Omental fat pad (tissue), 4 donors: ENCODE results near the gene MOCS2.

DNA sequence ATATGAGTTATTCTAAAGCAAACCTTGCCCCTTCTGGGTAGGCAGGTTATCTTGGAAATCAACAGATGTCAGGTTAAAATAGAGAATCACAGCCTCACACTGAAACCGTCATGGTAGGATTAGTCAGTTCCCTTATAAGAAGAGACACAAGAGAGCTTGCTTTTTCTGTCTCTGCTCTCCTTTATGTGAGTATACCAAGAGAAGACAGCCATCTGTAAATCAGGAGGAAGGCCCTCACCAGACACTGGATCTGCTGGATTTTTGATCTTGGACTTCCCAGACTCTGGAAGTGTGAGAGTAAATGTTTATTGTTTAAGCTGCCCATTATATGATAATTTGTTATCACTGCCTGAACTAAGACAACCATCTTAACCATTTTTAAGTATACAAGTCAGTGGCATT is 58.8 kb upstream of the GHR start:
- PRO-cap, result no peak
- RAMPAGE, long total RNA, 4 experiments, result no peak in any of the 4 experiments

GRCh38 chr5:42581249-42581775 is 158.1 kb downstream of the GHR start:
- PRO-cap, result no peak
- RAMPAGE, long total RNA, 4 experiments, result no peak in any of the 4 experiments

DNA sequence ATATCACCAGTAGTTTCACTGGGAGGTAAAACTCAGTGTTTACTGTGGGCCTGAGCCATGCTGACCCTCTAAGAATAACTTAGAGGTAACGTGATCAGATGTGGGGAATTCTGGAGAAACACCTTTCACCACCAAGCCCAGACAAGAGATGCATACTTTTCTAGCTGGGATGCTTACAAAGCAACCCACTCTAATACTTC is 129.9 kb upstream of the CCDC152 start:
- PRO-cap, result no peak
- RAMPAGE, long total RNA, 4 experiments, result no peak in any of the 4 experiments

DNA sequence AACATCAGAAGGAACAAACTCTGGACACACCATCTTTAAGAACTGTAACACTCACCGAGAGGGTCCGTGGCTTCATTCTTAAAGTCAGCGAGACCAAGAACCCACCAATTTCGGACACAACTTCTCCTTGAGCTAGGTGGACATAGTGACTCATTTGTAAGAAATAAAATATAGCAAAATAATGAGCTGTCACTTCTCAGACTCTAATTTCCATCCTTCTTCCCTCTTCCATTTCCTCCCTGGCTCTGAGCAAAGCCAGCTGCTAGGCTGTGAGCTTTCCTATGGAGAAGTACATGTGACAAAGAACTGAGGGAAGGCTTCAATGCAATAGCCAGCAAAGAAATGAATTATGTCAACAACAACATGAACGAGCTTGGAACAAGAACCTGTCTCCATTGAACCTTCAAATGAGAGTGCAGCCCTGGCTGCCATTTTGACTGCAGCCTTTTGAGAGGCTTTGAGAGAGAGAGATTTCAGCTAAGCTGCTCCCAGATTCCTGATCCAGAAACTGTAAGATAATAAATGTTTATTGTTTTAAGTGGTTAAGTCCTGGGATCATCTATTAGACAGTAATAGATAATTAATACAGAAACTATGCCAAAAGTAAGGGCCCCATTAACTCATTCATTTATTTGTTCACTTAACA is 26.0 kb upstream of the SELENOP start:
- PRO-cap, result no peak
- RAMPAGE, long total RNA, 4 experiments, result start-site peak on the plus strand in 1 of 4 experiments, centred at position 339 of the sequence, 5 reads per replicate; start-site peak on the minus strand in 3 of 4 experiments, centred at positions 244 to 249 of the sequence, 8 to 56 reads per replicate

GRCh38 chr5:43008499-43008983 is 31.6 kb downstream of the ANXA2R start:
- PRO-cap, result unidirectional peak, plus-strand start at chr5:43008764
- RAMPAGE, long total RNA, 4 experiments, result no peak in any of the 4 experiments

DNA sequence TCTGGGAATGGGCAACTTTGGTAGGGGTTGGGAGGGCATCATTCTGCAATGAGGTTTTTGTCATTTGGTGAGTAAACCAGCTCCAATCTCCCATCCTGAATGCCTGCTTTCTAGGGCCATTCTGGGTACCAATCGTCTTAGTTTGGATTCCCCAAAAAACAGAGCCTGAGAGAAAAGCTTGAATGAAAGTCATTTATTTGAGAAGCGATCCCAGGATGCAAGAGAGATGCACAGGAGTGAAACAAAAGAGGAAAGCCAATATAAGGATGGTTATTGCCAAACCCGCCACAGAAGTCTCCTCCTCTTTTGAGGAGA is 26.0 kb downstream of the HMGCS1 start:
- PRO-cap, result no peak
- RAMPAGE, long total RNA, 4 experiments, result no peak in any of the 4 experiments

- PRO-cap, result no peak
- RAMPAGE, long total RNA, 4 experiments, result no peak in any of the 4 experiments
Measured at GRCh38 chr5:43535301-43535759, 20.4 kb upstream of the C5orf34 start.

DNA sequence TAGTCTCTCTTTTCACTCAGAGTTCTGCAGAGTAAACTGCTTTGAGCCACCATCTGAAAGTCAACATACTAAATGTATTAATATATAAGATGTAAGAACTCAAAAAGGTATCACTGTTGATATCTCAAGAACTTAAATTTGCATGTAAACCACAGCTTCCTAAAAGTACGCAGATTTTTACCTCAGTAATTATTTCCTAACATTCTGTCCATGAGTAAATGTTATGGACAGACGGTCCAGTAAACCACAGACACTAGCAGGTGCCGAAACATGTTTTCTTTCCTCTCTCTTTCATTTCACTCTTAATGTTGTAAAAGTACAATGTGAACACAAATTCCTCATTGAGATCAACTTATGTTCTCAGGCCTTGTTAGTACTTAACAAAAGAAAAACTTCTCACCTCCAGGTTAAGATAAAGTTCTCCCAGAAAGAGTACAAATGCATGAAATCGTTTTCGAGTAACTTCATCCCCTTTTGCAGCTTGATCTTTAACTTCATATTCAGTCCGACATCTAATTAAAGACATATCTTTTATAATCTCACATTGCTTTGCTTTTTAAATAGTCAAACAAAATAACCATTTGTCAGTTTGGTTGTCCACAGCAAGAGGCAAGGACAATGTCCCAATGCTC is 18.2 kb downstream of the PAIP1 start:
- PRO-cap, result no peak
- RAMPAGE, long total RNA, 4 experiments, result no peak in any of the 4 experiments

DNA sequence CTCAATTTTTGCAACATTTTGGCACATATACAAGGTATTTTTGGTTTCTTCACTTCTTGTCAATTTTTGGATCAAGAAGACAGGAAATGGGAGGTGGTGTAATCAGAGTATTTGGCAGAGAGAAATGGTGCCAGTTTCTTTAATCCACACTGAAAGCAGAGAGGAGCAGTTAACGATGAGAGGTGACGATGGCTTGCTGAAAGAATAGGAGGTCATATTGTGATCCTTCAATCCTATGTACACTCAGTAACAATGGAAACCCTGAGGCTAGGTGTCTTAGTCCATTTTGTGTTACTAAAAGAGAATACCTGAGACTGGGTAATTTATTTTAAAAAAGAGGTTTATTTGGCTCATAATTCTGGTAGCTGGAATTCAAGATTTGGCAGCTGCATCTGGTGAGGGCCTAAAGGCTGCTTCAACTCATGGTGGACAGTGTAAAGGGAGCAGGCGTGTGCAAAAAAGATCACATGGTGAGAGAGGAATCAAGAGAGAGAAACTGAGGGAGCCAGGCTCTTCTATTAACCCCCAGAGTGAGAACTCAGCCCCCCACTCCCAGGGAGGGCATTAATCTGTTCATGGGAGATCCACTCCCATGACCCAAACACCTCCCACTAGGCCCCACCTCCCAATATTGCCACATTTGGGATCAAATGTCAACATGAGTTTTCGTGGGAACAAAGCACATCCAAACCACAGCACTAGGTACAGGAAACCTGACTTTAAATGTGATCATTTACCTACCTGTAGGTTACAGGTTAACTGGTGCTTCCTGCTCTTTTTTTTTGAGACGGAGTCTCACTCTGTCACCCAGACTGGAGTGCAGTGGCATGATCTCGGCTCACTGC is 16.7 kb downstream of the NNT start:
- PRO-cap, result no peak
- RAMPAGE, long total RNA, 4 experiments, result no peak in any of the 4 experiments

GRCh38 chr5:50667131-50667701 is 779 bp downstream of the PARP8 start:
- PRO-cap, result no peak
- RAMPAGE, long total RNA, 4 experiments, result start-site peak on the plus strand in 3 of 4 experiments, at chr5:50667300-50667570 at its widest, 6 to 30 reads per replicate

- PRO-cap, result no peak
- RAMPAGE, long total RNA, 4 experiments, result no peak in any of the 4 experiments
Measured at GRCh38 chr5:51383631-51384446, 591 bp downstream of the ISL1 start.

DNA sequence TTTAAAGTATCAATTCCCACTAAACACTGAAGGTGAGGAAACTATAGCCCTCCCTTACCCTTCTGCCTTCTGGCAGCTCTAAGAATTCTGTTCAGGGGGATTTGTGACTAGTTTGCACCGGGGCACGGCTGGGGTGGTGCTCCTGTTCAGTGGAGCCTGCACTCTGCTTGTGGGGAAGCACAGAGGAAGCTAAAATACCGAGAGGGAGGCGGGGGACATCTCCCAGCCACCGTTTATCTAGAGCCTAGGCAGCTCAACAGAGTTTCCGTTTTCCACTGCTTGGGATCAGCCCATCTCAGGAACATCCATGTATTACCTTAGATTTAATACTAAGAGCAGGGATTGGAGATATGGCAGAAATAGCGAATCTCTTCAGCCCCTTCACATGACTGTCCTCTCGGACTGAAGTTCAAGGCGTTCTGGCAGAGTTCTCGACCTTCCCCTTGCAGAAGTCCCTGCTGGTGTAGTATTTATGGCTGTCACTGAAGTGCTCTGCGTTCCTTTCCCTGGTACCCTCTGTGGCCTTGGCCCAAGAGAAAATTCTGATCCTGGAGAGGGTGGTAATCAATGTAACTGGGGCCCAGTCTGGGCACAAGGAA is 5.5 kb downstream of the ISL1 start:
- PRO-cap, result no peak
- RAMPAGE, long total RNA, 4 experiments, result no peak in any of the 4 experiments

- PRO-cap, result no peak
- RAMPAGE, long total RNA, 4 experiments, result no peak in any of the 4 experiments
Measured at GRCh38 chr5:52711019-52711517, 76.6 kb upstream of the ITGA1 start.

DNA sequence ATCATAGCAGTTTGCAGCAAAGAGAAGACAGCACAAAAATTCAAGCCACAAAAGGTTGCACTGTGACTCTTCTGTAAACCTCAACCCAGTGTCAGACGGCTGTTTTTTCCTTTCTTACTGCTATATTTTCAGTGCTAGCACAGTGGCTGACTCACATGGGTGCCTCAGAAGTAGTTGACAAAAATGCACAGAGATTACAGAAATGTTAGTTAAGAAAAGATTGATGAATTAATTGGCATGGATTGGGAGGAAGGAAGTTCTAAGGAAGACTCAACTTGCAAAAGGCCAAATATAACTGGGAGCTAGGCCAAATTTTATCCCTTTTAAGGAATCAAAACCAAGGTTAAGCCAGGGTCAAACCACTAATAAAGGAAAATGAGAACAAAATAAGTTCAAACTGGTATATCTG is 43.7 kb upstream of the ITGA1 start:
- PRO-cap, result no peak
- RAMPAGE, long total RNA, 4 experiments, result no peak in any of the 4 experiments

GRCh38 chr5:52804321-52805362 is 16.9 kb downstream of the ITGA1 start:
- PRO-cap, result no peak
- RAMPAGE, long total RNA, 4 experiments, result no peak in any of the 4 experiments

GRCh38 chr5:52876392-52876948 is 88.8 kb downstream of the ITGA1 start:
- PRO-cap, result no peak
- RAMPAGE, long total RNA, 4 experiments, result no peak in any of the 4 experiments

GRCh38 chr5:52881668-52882134 is 94.0 kb downstream of the ITGA1 start:
- PRO-cap, result no peak
- RAMPAGE, long total RNA, 4 experiments, result no peak in any of the 4 experiments

DNA sequence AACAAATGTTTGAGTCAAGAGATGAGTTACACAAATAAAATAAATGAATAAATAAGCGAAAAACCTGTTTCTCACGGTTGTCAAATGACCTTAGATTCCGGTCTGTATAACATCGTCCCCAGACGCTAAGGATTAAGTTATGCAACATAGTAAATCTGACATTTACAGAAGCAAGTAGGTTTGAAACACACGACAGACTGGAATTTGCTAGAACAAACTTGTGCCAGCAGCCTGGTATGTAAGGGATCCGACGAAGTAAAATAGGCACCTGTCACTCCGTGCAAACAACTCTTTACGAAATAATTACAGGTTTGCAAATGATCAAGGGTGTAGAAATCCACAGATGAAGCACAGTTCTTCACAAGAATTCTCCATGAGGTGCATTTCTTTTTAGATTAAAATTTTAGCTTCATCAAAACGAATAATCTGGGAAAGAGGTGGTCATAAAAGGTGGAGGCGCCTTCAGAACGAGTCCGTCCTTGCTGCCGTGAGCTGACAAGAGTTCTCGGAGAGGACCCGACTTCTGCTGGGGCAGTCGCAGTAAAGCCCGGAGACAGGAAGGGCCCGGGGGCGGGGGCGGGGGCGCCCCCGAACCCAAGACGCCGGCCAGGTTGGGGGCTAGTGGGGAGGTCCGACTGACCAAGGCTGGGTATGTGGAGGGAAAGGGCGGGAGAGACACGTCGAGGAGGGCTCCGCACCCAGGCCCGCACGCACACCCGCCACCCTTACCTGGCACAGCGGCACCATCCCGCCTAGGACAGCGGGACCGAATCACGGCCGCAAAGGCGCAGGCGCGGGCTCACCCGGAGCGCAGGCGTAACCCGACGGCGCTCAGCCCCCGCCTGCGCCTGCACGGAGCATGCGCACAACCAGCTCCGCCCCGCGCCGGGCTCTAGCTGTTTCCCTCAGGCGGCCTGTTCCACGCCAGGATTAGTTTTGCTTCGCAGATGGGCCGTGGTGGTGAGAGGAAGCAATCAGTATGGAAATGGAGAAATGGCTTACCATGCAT is at the start of gene MOCS2:
Gene MOCS2, minus strand, starts transcription at position 775 of the 1,009 bp plus-strand sequence.
- PRO-cap, result no peak
- RAMPAGE, long total RNA, 4 experiments, result start-site peak on the plus strand in 2 of 4 experiments, centred at positions 884 to 892 of the sequence, 13 to 22 reads per replicate; start-site peak on the minus strand in 4 of 4 experiments, centred at positions 766 to 770 of the sequence, 100 to 1,233 reads per replicate

DNA sequence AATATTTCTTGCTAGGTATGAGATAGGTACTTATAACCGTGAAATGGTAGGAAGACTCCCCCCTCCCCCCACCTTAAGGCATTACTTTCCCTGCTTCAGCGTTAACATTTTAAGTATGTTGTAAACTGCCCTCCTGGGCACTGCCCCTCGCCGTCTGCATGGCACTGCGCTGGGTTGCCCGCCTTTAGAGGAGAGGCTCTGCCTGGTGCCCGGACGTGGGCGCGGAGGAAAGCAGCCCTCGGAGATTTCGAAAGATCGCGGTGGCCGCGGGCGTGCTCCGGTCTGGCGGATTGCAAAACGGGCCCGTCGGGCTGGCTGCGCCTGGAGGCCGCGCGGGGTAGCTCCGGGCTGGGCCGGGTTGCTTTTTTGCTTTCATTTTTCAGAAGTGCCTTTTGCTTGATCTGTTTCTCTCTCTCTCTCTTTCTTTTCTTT is 1.4 kb downstream of the FST start:
- PRO-cap, result no peak
- RAMPAGE, long total RNA, 4 experiments, result no peak in any of the 4 experiments

GRCh38 chr5:53485789-53486660 is 5.6 kb downstream of the FST start:
- PRO-cap, result no peak
- RAMPAGE, long total RNA, 4 experiments, result no peak in any of the 4 experiments